Trachea (tissue), 1 donor: ENCODE measurements around a stretch of chr15.

DNA sequence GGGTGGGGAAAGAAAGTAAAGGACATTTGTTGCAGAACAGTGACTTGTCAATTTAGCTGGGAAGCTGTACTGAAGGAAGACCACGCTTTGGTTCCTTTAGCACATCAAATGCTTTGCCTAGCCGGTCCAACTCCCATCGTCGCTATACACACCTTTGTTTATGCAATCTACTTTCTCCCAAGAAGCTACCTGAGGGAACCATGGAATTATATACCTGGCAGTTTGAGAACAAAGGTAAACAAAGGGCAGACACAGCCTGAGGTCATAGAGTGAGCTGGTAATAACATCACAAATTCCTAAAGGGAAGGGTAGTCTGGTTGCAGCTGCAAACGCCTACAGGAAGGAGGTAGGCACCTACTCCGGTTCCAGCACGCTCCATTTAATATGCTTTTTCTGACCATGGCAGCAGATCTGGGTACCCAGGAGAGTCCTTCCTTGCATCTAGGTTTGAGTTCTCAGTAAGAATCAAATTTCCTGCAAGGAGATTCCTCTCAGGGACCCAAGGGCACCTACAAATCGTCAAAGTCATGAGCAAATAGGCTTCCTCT, 68.4 kb upstream of the BNC1 start:
- PRO-cap: no peak

- PRO-cap: no peak
These were observed 63.4 kb upstream of the SH3GL3 start for GRCh38 chr15:83383422-83384502.

GRCh38 chr15:83704140-83704601, 50.2 kb downstream of the ADAMTSL3 start:
- PRO-cap: no peak

DNA sequence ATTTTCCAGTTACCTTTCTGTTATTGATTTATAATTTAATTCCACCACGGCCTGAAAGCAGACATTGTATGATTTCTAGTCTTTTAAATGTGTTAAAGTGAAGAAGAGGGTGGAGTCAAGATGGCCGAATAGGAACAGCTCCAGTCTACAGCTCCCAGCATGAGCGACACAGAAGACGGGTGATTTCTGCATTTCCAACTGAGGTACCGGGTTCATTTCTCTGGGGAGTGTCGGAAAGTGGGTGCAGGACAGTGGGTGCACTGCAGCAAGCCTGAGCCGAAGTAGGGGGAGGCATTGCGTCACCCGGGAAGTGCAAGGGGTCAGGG, 193.3 kb upstream of the GOLGA6L4 start:
- PRO-cap: no peak

- PRO-cap: no peak
These were observed 69.1 kb upstream of the ZSCAN2 start for GRCh38 chr15:84531770-84532070.

DNA sequence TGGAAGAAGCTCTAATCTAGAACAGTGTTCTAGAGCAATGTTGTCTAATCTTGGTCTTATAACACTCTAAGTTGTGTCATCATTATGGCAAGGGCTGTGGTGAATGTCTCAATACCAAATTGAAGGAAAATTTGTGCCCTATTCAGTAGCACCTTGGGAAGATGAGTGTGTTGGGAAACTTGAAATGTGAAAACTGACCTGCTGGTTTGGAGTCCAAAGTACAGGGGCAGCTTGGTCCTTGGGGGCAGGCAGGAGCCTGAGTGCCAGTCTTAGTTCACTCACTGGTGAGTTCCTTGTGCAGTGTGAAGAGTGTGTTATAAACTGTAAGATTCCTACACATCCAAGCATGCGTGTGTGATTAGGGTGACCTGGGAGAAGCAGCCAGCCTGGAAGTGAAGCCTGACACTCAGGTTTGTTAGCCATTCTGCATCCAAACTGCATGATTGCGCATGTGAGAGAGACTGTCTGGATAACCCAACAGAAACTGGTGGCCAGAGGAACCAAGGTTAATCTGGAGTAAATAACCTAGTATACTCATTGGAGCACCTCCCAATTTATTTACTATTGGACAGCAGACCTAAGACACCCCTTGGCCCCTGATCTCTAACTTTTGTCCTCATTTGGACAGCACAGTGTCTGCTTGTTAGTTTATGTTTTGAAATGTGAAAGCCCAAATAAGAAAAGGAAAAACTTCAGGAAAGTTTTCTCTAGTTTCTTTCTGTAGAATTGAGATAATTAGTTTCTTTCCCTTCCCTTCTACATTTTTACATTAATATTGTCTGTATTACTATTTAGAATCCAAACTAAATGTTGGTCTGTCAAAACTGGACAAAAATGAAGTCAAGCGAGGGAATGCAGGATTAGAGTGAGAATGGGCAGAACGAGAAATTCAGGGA, 14.8 kb downstream of the ZNF592 start:
- PRO-cap: no peak

DNA sequence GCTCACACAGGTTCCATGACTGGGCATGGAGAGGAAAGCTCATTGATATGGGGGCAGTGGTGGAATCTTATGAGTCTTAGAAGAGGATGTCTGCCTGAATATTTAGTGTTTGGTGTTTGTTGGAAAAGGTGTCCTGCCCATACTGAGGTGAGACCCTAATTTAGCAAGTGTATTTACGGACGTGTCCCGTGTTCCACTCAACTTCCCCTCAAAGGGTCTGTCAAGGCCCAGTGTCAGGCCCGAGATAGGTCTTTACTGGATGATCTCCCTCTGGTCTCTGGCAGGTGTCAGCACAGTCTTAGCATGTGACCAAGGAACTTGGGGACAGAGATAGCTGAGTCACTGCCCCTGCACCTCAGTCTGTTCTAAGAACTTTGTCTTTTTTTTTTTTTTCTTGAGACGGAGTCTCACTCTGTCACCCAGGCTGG, 32.2 kb upstream of the ALPK3 start:
- PRO-cap: no peak

GRCh38 chr15:84883360-84884188, 888 bp upstream of the SLC28A1 start:
- PRO-cap: no peak

GRCh38 chr15:84914757-84915627, 30.5 kb downstream of the SLC28A1 start:
- PRO-cap: bidirectional peak, plus-strand start at chr15:84915240, minus-strand start at chr15:84915091; unidirectional peak, plus-strand start at chr15:84915482

DNA sequence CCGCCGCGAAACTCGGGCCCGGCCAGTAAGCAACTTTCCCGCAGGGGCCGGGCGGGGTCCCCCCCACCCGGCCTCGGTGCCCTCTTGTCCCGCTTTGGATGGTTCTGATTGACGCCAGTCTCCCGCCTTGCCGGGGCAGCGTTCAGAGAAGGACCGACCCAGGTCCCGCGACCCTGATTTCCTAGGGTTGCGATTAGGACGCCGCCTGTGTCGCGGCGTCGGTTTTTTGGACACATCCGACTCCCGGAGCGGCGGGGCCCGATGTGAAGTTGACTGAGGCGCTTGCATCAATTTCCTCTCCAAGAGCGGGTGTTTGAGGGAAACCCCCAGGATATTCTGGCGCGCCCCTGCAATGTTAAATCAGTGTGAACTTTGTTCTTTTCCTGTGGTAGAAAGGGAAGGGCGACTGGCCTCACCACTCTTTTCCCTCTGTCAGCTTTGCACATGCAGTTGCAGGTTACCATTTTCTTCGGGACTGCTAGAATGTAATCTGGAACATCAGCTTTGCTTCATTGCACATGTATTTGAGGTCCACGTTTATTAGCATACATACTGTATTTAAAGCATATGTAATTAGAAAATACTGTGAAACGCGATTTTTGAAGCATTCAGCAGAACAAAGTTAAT, 831 bp downstream of the PDE8A start:
- PRO-cap: unidirectional peak, minus-strand start at position 265 of the sequence; bidirectional peak, plus-strand start at position 386 of the sequence, minus-strand start at position 265 of the sequence

GRCh38 chr15:85000888-85001417, 19.3 kb downstream of the PDE8A start:
- PRO-cap: no peak

- PRO-cap: no peak
These were observed 27.1 kb downstream of the PDE8A start for GRCh38 chr15:85008659-85009327.

DNA sequence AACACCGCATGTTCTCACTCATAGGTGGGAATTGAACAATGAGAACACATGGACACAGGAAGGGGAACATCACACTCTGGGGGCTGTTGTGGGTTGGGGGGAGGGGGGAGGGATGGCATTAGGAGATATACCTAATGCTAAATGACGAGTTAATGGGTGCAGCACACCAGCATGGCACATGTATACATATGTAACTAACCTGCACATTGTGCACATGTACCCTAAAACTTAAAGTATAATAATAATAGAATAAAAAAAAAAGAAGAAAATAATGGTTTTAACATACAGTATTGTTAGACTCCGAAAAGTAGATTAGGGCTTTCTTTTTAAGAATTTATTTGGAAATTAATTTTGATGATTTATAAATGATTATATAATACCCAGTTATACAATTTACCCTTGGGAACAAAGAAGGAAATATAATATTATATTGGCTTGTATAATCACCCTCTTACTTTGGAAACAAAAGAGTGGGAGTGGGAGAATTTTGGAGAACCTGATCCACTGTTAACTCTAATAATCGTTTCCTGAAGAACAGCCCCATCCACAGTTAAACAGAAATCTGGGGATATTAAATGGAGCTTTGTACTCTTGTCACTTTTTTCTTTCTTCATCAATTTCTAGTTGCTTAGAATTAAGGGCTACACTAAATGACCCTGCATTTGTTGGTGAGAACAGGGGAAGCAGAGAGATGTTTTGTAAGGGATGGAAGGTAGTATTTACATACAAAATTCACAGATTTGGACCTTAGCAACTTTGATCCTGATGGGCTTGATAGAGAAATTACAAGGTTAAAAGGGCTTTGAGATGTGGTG, 31.0 kb downstream of the PDE8A start:
- PRO-cap: no peak

DNA sequence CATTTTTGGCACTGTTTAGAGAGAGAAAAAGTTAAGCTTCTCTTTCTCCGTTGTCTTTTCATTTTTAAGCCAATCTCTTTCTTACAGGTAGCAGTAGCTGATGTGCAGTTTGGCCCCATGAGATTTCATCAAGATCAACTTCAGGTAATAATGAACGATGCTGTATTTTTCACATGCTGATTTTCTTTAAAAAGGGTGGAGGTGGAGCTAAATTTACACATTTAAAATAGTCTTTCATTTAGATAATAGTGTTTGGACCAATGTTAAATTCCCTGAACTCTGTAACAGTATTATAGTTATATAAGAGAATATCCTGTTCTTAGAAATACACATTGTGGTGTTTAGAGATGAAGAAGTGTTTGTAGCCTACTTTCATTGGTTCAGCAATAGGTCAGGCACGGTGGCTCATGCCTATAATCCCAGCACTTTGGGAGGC, 82.6 kb downstream of the PDE8A start:
- PRO-cap: no peak

DNA sequence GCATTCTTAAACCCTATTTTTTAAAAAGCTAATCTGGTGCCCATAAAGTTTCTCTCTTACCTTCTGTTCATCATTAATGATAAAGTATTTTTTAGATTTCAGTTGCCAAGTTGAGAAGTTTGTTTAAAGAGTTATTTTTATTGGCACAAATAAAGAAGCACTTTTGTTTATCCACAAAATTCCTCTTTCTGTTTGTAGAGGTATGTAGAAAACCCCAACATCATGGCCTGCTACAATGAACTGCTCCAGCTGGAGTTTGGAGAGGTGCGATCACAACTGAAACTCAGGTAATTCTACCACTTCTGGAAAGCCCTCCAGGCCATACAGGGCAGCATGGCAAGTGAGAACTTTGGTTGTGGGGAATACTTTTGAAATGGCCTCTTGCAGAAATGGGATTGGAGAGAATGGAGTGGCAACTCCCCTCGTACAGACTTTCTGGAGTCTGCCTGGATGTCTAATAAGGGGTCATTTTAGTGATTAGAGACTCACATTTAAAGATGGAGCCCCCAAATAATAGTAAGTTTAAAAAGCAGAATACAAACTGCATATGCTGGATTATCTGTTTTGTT, 101.8 kb downstream of the PDE8A start:
- PRO-cap: no peak

DNA sequence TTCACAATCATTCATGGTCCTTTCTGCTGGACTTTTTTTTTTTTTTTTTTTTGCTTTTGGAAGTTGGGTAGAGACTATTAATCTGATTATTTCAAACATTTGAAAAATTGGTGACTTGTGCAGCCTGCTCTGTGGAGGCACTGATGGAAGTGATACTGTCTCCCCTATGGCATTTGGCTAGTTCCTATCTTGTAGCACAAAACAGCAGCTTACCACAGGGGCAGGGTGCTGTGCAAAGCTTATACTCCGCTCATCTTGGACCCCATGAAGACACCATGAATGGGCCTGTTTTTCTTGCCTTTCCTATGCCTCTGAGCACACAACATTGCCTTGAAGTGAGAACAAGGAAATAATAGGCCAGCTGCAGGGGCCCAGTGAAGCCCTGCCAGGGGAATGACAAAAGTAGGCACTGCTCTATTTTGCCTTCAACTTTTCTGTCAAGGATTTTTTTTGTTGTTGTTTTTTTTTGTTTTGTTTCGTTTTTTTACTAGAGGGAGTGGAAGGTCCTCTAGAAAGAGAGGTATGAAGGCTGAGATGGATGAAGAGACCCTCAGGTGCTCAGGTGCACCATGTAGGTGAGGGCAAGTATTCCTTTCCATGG, 110.3 kb downstream of the PDE8A start:
- PRO-cap: no peak

GRCh38 chr15:85105043-85105571, 123.5 kb downstream of the PDE8A start:
- PRO-cap: no peak

- PRO-cap: no peak
These were observed 83.6 kb upstream of the AKAP13 start for GRCh38 chr15:85296772-85297305.

DNA sequence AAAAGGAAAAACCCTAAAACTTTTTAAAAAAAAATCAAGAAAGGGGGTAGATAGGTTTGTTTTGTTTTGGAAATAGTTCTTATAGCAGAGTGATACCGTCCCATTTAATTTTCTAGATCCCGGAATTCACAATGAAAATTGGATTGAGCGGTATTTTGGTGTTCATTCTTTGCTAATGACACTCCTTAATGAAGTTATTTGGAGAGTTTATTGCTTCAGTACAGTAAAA, 1.1 kb downstream of the AKAP13 start:
- PRO-cap: no peak

- PRO-cap: no peak
These were observed 94.5 kb downstream of the AKAP13 start for GRCh38 chr15:85474782-85475326.